ENCODE measurements around the genes PRPSAP1 and RHBDF2.

DNA sequence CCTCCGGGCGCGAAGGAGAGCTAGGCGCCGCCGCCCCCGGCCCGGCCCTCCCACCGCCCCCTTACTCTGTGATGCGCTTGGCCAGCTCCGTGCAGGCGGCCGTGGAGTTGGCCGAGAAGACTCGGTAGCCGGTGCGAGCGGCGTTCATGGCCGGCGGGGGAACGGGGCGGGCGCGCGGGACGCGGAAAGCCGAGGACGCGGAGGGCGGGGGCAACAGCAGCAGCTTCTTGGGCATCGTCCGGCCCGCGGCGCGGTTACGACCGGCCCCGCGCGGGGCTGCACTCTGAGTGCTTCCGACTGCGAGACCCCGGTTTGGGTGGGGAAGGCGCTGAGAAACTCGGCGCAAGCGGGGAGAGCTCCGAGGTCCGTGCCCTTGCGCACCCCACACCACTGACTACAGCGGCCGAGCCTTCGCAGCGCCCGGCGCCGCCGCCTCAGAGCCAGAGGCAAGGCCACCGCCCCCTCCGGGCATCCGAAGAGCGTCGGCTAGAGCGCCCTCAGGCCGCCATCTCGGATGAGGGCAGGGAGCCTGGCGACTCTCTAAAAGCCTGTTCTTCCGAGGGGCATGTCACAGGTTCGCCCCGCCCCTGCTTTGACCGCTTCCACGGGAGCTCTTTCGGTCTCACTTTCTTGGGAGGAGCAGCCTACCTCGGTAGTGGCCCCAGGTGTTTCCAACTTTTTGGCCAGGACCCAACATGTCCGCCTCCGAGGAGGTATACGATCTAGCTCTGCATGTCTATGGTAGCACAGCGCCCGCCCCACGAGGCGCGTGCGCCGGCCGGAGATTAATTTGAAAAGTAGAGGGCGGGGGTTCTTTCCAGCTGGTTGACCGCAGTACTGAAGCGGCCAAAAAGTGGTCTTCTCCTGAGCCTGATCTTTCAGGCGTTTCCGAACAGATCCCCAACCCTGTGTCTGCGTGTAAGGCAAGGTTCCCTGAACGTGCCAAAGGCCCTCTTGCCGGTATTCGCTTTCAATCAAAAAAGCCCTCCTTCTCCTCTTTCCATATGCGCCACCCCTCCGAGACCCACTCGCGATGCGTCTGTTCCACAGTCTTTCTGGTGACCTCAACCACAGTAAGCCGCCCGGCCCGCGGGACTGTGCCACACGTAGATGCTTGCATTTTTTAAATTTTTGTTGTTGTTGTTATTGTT is at the start of gene PRPSAP1:
Gene PRPSAP1 (minus strand): TSS at position 448 of the 1,151 bp plus-strand sequence.
- PRO-cap = unidirectional peak, minus-strand start at position 396 of the sequence; unidirectional peak, minus-strand start at position 436 of the sequence; unidirectional peak, plus-strand start at position 800 of the sequence

GRCh38 chr17:76487549-76488019 is 13.6 kb downstream of the RHBDF2 start:
- PRO-cap = no peak

DNA sequence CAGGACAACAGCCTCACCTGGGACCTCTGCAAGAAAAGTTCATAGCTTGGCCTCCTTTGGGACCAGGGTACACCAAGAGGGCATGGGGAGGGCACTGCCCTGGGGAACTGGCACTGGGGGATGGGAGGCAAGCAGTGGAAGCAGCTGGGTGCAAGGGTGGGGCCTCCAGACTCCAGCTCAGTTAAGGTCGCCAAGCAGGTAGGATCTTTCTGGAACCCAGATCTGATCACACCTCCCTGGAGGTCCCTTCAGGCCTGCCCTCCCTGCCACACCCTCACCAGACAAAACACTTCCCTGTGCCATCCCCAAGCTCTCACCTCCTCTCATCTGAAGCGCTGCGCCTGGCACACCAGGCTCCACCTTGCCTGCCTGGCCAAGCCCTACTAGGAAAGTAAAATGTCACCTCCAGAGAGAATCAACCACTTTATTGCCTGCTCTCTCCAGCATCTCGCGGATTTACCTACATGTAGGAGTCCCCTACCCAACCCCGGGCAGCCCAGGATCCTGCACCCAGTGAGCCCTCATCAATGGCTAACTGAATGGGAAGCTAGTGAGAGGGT is 10.7 kb downstream of the RHBDF2 start:
- PRO-cap = no peak

- PRO-cap = bidirectional peak, plus-strand start at chr17:76501546, minus-strand start at chr17:76501354
Observed at GRCh38 chr17:76500885-76501750, at the start of gene RHBDF2. Gene RHBDF2 (minus strand): TSS chr17:76501423.

DNA sequence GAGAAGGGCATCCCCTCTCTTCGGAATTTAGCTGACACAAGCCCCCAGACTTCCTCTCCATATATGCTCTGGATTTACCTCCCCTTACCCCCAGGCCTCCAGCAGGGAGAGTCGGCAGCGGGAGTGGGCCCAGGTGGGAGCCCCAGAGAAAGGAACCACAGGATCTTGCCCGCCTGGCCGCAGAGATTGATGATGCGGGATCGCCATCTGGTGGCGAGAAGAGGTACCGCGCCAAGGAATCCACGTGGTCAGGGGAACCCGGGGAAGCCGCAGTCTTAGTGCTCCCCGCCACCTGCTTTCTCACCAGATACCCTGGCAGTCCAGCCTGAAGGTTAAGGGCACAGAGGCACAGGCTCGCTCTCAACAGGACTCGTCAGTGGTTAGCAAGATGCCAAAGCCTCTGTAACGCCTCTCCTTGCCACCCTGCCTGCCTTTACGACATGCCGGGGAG is 5.1 kb upstream of the RHBDF2 start:
- PRO-cap = no peak

GRCh38 chr17:76562893-76563254 is 22.8 kb downstream of the ST6GALNAC2 start:
- PRO-cap = no peak

GRCh38 chr17:76564641-76565561 is 20.8 kb downstream of the ST6GALNAC2 start:
- PRO-cap = no peak

DNA sequence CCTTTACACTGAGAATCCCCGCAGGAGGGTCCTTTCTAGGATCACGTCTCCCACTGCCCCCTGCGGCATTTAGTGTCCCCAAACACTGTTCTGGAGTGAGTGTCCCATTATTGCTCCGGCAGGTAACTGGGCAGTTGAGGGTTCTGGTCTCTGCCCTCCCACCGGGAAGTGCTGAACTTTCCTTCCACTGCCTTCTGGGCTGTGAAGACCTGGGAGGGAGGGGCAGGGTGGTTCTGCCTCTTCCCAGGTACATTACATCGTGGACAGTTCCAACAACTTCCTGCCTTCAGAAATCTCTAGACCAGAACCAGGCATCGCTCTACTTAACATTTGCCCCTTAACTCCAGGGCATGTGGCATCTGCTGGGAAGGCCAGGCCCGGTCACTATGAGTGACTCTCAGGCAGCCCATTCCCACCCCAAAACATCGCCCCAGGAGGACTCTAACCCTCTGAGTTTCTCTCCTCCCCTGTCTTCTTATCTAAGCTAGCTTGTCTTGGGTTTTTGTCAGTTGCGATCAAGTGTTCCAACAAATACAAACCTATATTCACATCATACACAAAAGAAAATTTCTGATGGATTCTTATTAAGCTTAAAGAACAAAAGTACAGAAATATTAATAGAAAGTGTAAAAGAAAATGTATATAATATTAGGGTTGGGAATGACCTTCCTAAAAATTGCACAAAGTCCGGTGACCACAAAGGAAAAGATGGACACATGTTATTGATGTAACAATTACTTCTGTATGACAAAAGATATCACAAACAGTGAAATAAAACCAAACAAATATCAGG is 3.3 kb downstream of the ST6GALNAC1 start:
- PRO-cap = no peak

GRCh38 chr17:76657961-76658513 is 14.5 kb upstream of the ST6GALNAC1 start:
- PRO-cap = no peak

GRCh38 chr17:76735857-76736895 is 955 bp downstream of the SRSF2 start:
- PRO-cap = bidirectional peak, plus-strand start at chr17:76736634, minus-strand start at chr17:76736550

DNA sequence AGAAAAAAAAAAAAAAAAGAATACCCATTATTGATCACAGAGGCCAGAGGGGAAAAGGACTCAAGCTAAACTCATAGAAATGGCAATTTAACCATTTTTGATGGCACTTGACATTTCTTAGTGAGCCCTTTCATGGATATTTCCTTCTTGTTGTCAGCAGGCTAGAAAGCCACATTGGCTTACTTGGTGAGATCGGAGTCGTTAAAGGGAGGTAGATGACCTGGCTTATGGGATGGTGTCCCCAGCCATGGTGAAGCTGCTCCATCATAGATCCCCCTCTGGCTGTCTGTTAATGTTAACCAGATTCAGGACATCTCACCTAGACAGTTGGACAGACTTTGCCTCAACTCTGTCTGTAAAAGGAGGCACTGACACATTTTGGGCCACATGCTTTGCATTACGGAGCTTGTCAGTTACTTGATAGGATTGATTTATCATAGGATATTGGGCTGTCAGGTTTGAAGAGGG is 19.0 kb downstream of the MFSD11 start:
- PRO-cap = no peak

GRCh38 chr17:76924607-76924806 is 56.3 kb downstream of the MGAT5B start:
- PRO-cap = no peak

GRCh38 chr17:76969439-76969810 is 101.2 kb downstream of the MGAT5B start:
- PRO-cap = no peak

GRCh38 chr17:77096679-77097273 is 44.0 kb upstream of the SEC14L1 start:
- PRO-cap = no peak

- PRO-cap = no peak
Observed at GRCh38 chr17:77097645-77098241, 43.0 kb upstream of the SEC14L1 start.

- PRO-cap = no peak
Observed at GRCh38 chr17:77116196-77116768, 24.5 kb upstream of the SEC14L1 start.

GRCh38 chr17:77139791-77140195 is 976 bp upstream of the SEC14L1 start:
- PRO-cap = no peak

GRCh38 chr17:77144176-77144482 is 3.4 kb downstream of the SEC14L1 start:
- PRO-cap = no peak

DNA sequence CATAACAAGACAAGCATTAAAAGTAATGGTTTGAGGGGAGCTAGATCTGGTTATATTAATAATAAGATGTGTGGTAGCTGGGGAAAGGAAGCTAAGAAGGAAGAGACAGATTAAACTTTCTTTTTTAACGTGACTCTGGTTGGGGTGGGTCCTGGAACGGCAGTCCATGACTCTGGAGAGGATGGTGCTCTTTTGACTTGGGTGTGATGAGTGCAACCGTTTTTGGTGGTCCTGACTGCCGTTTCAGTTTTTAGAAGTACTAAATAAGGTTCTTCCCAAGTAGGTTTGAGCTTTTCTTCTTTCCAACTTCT is 29.3 kb downstream of the SEC14L1 start:
- PRO-cap = no peak

DNA sequence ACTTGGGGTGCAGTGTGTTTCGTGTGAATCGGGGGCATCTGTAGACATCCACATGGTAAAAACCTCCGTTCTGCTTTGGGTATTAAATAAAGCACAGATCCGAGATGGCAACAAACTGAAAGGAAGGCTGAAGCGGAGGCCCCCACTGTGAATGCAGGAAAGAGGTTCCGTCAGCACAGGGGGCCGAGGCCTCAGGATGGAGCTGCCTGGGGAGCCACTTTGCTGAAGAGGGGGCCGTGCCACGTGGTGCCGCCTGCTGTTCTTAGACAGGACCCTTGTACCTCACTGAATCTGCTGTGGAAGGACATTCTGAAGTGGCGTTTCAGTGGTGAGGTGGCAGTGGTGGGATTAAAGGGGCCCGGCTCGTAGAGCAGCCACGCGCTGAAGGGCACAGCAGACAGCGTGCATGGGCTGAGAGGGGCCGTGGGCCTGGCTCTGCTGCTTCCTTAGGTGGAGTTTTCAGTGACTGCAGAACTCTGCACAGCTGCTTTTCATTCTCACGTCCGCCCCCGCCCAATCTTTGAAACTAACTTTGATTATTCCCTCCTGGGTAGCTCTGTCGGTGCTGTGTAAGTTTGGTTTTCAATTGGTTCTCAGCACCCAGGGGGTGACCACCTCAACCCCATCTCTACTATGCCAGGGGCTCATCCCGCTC is 70.2 kb downstream of the SEC14L1 start:
- PRO-cap = no peak